Cardiac ventricle fibroblast (primary cell): ENCODE measurements around the gene CLPTM1.

GRCh38 chr19:44879822-44880402 lies 11.1 kb upstream of the TOMM40 start:
- RAMPAGE, long total RNA = no peak

DNA sequence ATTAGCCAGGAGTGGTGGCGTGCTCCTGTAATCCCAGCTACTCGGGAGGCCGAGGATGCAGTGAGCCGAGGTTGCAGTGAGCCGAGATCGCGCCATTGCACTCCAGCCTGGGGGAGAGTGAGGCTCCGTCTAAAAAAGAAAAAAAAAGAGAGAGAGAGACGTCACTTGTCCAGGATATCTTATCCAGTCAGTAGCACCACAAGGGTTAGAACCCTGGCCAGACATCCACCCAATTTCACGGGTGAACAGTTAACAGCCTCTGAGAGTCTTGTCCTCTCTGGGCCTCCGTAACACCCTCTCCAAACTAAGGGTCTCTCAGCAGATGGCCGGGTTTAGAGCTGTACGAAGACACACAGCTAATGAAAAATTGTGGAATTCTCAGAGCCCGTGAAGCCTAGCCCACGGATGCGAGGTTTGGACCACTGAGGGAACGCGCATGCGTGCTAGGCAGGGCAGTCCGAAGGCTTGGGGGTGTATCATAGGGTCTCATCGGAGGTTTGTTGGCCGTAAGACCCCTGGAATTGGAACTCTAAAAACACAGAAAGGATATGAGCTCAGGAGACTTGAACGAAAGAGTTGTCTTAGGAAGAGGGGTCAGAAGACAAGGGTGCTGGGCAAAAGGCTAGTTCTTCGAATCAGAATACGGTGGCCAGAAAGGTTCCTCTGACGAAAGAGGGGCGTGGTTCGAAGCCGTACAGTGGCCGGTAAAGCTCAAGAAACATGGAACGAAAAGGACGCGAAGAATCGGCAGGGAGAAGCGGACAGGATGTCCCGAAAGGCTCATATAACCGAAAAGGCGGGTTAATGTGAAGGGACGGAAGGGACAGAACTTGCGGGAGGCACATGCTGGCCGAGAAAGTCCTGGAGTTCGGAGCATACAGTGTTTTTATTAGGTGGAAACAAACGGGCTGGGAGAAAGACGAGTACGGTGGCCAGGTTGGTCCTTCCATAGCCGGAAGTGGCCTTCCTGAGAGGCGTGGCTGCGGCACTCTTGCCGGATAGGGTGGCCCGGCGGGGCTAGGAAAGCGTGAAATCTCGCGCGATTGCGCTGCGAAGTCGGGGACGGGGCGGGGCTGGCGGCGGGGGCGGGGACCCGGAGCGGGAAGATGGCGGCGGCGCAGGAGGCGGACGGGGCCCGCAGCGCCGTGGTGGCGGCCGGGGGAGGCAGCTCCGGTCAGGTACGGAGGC lies at the start of gene CLPTM1:
Gene CLPTM1 (plus strand): TSS at position 1,091 of the 1,188 bp plus-strand sequence.
- RAMPAGE, long total RNA = no peak

DNA sequence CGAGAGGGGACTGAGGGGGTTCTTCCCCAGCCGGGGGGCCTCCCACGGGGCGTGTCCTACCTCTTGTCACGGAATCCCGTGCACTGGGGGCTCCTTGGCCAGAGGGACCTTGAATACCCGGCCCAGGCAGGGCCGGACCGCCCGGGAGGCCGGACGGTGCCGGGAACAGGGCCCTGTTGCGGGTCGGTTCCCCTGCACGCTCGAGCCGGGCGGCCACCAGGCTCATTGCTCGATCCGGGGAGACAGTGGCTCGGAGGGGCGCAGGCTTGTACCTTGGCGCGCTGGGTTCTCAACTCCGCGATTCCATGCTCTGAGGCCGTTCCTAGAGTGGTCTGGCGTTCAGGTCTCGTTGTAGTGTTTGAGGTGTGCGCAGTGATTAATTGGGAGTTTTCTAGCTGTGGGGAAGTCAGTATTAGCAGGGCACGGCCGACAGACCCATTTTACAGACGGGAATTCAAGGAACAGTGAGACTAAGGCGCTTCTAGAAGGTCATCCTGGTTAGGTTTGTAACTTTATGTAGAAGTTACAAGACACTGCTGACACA lies 370 bp downstream of the CLPTM1 start:
- RAMPAGE, long total RNA = no peak

GRCh38 chr19:45075086-45075482 lies 1.2 kb downstream of the ZNF296 start:
- RAMPAGE, long total RNA = no peak

- RAMPAGE, long total RNA = no peak
These were observed 20.7 kb downstream of the PPP1R37 start for GRCh38 chr19:45113552-45114227.

GRCh38 chr19:45144803-45145450 lies 15.9 kb downstream of the NKPD1 start:
- RAMPAGE, long total RNA = no peak

- RAMPAGE, long total RNA = no peak
These were observed 7.4 kb downstream of the TRAPPC6A start for GRCh38 chr19:45170544-45171064.

GRCh38 chr19:45456077-45456802 lies 11.6 kb upstream of the FOSB start:
- RAMPAGE, long total RNA = no peak

- RAMPAGE, long total RNA = no peak
These were observed 7.3 kb downstream of the FOSB start for GRCh38 chr19:45475057-45475474.

DNA sequence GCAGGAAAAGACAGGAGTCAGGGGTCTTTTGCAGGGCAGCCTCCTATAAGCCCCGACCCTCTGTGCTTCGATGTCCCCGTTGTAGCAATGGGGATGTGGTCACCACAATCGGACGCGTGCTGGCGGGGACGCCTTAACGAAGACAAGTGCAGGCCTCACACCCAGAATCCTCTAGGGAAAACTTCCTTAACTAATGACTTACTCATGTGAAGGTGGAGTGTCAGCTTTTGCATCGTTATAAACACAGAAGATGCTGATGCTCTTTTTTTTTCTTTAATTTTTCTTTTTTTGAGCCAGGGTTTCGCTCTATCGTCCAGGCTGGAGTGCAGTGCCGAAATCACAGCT lies 22.2 kb downstream of the VASP start:
- RAMPAGE, long total RNA = no peak

DNA sequence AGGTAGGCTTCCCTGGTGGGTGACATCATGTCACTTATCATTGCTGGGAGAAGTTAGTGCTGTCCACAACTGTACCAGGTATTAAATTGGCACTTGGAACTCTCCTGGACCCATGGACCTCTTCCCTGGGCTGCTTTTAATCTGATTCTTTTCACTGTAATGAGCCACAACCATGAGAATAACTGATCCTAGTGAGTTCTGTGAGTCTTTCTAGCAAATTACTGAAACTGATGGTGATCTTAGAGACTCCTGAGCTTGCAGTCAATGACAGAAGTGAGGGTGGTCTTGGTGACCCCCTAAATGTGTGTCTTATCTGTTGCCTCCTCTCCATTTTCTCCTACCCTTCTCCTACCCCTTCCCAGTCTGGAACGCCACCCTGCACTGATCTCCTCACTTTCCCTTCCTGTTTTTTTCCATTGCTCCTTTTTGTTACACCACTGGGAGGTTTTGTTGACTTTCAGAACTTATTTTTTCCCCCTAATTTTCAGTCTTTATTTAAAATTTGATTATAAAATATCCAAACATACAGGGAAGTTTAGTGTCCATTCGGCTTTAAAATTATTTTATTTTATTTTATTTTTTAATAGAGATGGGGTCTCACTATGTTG lies 25.0 kb downstream of the VASP start:
- RAMPAGE, long total RNA = no peak

DNA sequence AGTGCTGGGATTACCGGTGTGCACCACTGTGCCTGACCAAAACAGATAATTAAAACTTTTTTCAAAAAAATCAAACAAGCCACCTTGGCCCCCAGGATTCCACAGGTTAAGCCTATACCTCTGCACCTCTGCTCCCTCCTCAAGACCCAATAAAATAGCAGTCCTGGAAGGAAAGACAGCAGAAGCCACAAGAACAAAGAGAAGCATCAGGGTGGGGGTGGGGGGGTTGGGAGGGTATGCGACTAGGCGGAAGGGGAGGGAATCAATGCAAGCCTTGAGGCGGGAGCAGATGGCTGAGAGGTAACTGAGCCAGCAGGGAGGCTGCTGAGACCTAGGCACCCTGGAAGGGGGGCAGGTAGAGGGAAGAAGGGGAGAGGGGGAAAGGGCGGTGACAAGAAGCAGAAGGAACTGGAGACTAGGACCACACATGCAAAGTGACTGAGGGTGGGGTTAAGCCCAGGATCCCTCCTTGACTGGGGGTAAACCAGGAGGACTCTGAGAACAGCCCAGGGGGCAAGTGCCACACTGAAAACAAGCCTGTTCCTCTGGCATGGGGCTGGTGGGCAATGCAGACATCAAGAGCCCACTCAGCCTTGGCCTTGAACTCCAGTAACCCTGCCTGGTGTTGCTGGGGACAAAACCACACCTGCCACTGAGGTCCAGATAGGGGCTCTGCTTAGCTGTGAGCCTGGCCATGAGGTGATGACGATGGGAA lies 20.5 kb downstream of the OPA3 start:
- RAMPAGE, long total RNA = no peak

DNA sequence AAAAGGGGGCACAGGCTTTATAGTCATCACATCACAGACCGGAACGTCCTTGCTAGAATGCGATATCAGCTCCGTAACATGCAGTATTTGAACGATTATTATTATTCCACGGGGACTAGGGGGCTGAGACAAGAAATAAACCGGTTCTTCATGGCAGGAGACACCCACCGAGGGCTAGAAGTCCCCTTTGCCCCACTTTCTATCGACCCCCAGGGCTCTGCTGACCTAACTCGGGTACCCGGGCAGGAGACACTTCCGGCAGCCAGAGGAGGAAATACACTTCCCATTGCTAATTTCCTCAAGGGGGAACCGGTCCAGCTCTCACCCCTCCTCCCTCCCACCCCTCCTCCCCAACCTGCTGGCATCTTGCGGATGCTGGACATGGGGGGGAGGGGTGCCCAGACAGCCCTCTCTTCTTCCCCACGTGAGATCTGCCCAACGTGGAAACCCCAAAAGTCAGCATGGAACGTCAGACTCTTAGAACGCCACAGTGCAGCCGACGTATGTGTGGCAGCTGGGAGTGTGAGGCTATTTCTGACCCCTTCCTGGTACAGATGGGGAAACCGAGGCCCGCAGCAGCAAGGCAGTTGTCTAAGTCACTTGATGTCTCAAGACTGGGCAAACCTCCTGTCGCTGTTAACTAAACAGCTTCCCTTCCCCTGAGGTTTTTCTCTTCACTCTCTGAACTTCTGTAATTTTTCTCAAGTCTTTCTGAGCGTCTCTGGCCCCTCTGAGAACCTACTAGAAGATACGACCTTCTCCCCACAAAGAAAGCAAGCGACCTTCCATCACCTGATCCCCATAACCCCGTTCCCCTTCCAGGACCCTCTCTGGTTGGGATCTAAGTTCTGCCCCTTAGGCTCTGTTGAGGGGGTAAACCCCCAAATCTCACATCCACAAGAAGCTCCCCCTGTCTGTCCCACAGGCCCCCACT lies 3.6 kb downstream of the GPR4 start:
- RAMPAGE, long total RNA = no peak

- RAMPAGE, long total RNA = no peak
These were observed 810 bp downstream of the GPR4 start for GRCh38 chr19:45600812-45601992.

DNA sequence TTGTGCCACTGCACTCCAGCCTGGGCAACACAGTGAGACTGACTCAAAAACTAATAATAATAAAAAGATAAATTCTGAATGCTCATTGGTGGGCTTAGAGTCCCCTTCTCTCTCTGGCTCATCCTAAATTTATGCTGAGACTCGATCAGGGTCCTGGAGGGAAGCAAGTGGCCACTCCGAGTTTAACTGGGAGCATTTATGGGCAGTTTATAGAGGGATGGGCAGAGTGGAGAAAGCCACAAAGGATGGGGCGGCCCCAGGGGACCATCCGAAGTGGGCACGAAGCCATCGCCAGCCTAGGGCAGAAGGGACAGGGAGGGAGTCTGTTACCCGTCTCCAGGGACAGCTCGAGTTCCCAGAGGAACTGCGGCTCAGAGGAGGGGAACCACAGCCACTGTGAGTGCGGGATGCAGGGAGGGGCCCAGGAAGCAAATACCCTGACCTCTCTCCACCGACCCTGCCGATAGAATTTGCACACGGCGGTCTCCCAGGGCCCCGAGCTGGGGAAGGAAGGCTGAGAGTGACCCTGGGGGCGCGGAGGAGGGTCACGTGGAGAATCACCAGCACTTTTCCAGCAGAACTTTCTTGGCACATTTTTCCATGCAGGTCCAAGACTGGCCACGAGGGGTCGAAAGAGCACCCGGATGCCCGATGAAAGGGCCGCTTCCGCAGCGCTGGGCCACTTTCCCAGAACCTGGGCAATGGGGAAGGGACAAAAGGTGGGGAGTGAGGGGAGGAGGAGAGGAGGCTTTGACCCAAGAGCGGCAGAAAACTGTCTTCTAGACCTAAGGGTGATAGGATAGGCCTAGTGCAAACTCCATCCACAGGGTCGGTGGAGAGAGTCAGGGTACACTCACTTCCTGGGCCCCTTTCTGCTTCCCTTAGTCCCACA lies 5.0 kb upstream of the GPR4 start:
- RAMPAGE, long total RNA = no peak

- RAMPAGE, long total RNA = no peak
These were observed 10.2 kb upstream of the GIPR start for GRCh38 chr19:45657743-45658234.

- RAMPAGE, long total RNA = no peak
These were observed 692 bp downstream of the DMPK start for GRCh38 chr19:45781444-45782151.

DNA sequence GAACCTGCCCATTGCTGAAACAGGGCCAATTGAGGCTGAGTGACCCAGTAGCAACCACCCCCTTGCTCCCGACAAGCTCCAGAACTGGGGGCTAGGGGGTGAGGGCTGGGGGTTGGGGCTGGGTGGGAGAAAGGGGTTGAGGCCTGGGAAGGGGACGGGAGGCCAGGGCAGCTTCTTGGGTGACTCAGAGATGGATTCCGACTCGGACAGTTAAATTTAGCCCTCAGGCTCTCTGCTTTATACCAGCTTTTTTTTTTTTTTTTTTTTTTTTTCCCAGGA lies 386 bp upstream of the DMPK start:
- RAMPAGE, long total RNA = no peak

DNA sequence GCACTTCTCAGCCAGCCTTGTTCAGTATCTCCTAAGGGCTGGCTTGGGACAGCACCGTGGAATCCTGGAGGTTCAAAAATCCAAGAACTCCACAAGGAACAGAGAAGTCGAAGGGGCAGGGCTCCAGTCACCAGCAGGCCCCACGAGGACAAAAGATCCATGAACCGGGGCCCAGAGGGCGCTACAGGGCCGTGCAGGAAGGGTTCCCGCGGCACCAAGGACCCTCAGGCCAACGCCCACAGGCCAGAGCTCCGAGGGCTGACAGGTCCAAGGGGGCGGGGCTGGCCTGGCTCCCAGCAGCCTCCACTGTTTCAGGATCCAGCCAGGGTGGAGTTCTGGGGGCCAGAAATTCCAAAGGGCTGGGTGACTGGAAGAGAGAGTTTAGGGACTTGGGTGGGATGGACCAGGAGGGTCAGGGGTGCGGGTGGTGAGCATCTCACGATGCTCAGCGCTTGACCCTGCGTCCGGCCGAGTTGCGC lies 707 bp downstream of the NANOS2 start:
- RAMPAGE, long total RNA = no peak

- RAMPAGE, long total RNA = no peak
These were observed 14.5 kb downstream of the NOVA2 start for GRCh38 chr19:45959165-45959639.